ENCODE results near the genes GALM and MORN2.

GRCh38 chr2:37768377-37768977 lies 97.0 kb upstream of the CDC42EP3 start:
- RRBS, 2 experiments, result no CpG with 5 or more reads among the region's 6 CpGs
CAGE:
- cytosol, long polyA minus RNA, result no peak
- cytosol, long polyA plus RNA, result no peak
- long polyA plus RNA, result no peak
- nucleus, long polyA minus RNA, result no peak
- nucleus, long polyA plus RNA, result no peak

- RRBS, 2 experiments, result no CpG with 5 or more reads among the region's 3 CpGs
CAGE:
- cytosol, long polyA minus RNA, result no peak
- cytosol, long polyA plus RNA, result no peak
- long polyA plus RNA, result no peak
- nucleus, long polyA minus RNA, result no peak
- nucleus, long polyA plus RNA, result no peak
Measured at GRCh38 chr2:37871877-37872305, 53.2 kb upstream of the RMDN2 start.

DNA sequence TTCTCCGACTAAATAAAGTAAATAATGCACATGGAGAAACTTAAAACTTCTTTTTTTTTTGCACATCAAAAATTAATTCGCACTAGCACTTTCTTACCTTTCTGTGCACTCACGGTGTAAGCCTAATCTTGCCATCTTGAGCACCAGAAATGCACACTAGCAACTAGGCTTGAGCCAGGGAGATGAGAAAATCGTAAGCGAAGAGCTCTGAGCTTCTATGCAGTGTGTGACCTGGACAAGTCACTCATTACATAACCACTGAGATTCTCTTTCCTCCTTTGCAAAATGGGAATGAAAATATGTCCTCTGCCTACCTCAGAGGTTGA lies 8.8 kb upstream of the RMDN2 start:
- RRBS, 2 experiments, result no CpG with 5 or more reads among the region's 5 CpGs
CAGE:
- cytosol, long polyA minus RNA, result no peak
- cytosol, long polyA plus RNA, result no peak
- long polyA plus RNA, result no peak
- nucleus, long polyA minus RNA, result no peak
- nucleus, long polyA plus RNA, result no peak

GRCh38 chr2:38068881-38069412 lies 7.0 kb downstream of the CYP1B1 start:
- RRBS, 2 experiments, result no CpG with 5 or more reads among the region's 1 CpG
CAGE:
- cytosol, long polyA minus RNA, result no peak
- cytosol, long polyA plus RNA, result no peak
- long polyA plus RNA, result no peak
- nucleus, long polyA minus RNA, result no peak
- nucleus, long polyA plus RNA, result no peak

GRCh38 chr2:38073050-38073803 lies 2.7 kb downstream of the CYP1B1 start:
- RRBS, 2 experiments, result 87 to 95% methylated on average over 3 of the region's 21 CpGs
CAGE:
- cytosol, long polyA minus RNA, result no peak
- cytosol, long polyA plus RNA, result no peak
- long polyA plus RNA, result no peak
- nucleus, long polyA minus RNA, result no peak
- nucleus, long polyA plus RNA, result no peak

DNA sequence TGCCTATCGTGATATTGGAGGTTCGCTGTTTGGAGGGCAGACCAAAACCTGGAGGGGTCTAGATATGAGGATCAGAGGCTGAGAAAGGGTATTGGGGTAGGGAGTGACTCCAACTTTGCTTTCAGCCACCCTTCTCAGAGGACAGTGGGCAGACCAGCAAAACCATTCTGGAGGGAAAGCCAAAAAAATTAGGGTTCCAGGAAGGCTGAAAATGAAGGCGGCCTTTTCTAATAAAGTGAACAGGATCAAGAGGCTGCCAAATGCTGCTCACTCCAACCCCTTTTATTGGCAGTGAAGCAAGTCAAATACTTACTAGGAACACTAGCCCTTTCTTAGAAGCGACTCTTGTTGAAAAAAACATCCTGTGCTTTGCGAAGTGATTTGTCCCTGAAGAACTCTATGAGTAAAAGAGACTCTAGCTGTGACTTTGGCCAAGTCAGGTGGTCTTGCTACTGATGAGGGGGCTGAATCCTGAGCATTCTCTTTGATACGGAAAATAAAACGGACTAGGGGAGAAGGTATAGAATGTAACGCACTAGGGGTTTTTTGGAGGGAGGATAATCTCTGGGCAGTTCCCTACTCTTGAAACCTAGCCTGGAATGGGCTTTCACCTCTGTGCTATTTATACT lies 83.7 kb upstream of the CYP1B1 start:
- RRBS, 2 experiments, result no CpG with 5 or more reads among the region's 8 CpGs
CAGE:
- cytosol, long polyA minus RNA, result no peak
- cytosol, long polyA plus RNA, result no peak
- long polyA plus RNA, result no peak
- nucleus, long polyA minus RNA, result no peak
- nucleus, long polyA plus RNA, result no peak

- RRBS, 2 experiments, result no CpG with 5 or more reads among the region's 9 CpGs
CAGE:
- cytosol, long polyA minus RNA, result no peak
- cytosol, long polyA plus RNA, result no peak
- long polyA plus RNA, result no peak
- nucleus, long polyA minus RNA, result no peak
- nucleus, long polyA plus RNA, result no peak
Measured at GRCh38 chr2:38533221-38533741, 69.4 kb downstream of the HNRNPLL start.

- RRBS, 2 experiments, result no CpG with 5 or more reads among the region's 6 CpGs
CAGE:
- cytosol, long polyA minus RNA, result no peak
- cytosol, long polyA plus RNA, result no peak
- long polyA plus RNA, result no peak
- nucleus, long polyA minus RNA, result no peak
- nucleus, long polyA plus RNA, result no peak
Measured at GRCh38 chr2:38601400-38601882, 1.3 kb downstream of the HNRNPLL start.

- RRBS, 2 experiments, result no CpG with 5 or more reads among the region's 2 CpGs
CAGE:
- cytosol, long polyA minus RNA, result no peak
- cytosol, long polyA plus RNA, result no peak
- long polyA plus RNA, result no peak
- nucleus, long polyA minus RNA, result no peak
- nucleus, long polyA plus RNA, result no peak
Measured at GRCh38 chr2:38620502-38620757, 17.7 kb upstream of the HNRNPLL start.

- RRBS, 2 experiments, result no CpG with 5 or more reads among the region's 7 CpGs
CAGE:
- cytosol, long polyA minus RNA, result no peak
- cytosol, long polyA plus RNA, result no peak
- long polyA plus RNA, result no peak
- nucleus, long polyA minus RNA, result no peak
- nucleus, long polyA plus RNA, result no peak
Measured at GRCh38 chr2:38665655-38666045, 264 bp upstream of the GALM start.

- RRBS, 2 experiments, result no CpG with 5 or more reads among the region's 28 CpGs
CAGE:
- cytosol, long polyA minus RNA, result start-site peak on the plus strand at chr2:38666069-38666117, 1,158 reads
- cytosol, long polyA plus RNA, result start-site peak on the plus strand at chr2:38666064-38666135, 388 and 614 reads in 2 replicates
- long polyA plus RNA, result start-site peak on the plus strand at chr2:38666064-38666128, 592 and 633 reads in 2 replicates
- nucleus, long polyA minus RNA, result no peak
- nucleus, long polyA plus RNA, result start-site peak on the plus strand at chr2:38666096-38666135, 164 and 207 reads in 2 replicates
Measured at GRCh38 chr2:38666046-38666980, at the start of gene GALM. TSS of gene GALM (plus strand) at chr2:38666114.

- RRBS, 2 experiments, result no CpG with 5 or more reads among the region's 4 CpGs
CAGE:
- cytosol, long polyA minus RNA, result no peak
- cytosol, long polyA plus RNA, result no peak
- long polyA plus RNA, result no peak
- nucleus, long polyA minus RNA, result no peak
- nucleus, long polyA plus RNA, result no peak
Measured at GRCh38 chr2:38733421-38734012, 17.6 kb downstream of the SRSF7 start.

- RRBS, 2 experiments, result 1 to 2% methylated on average over 19 to 24 of the region's 63 CpGs
CAGE:
- cytosol, long polyA minus RNA, result start-site peak on the minus strand at chr2:38875854-38875899, 136 reads; start-site peak on the plus strand at chr2:38875960-38876003, 7 reads
- cytosol, long polyA plus RNA, result no peak
- long polyA plus RNA, result start-site peak on the plus strand at chr2:38875976-38876014, 202 and 138 reads in 2 replicates
- nucleus, long polyA minus RNA, result no peak
- nucleus, long polyA plus RNA, result start-site peak on the minus strand at chr2:38875870-38875910, 52 and 20 reads in 2 replicates; start-site peak on the plus strand at chr2:38875972-38876014, 13 and 27 reads in 2 replicates
Measured at GRCh38 chr2:38875561-38876623, at the start of gene MORN2. TSS of gene MORN2 (plus strand) at chr2:38875976.

GRCh38 chr2:39120065-39120984 lies 526 bp downstream of the SOS1 start:
- RRBS, 2 experiments, result 1 to 2% methylated on average over 76 to 77 of the region's 114 CpGs
CAGE:
- cytosol, long polyA minus RNA, result no peak
- cytosol, long polyA plus RNA, result no peak
- long polyA plus RNA, result no peak
- nucleus, long polyA minus RNA, result no peak
- nucleus, long polyA plus RNA, result no peak

DNA sequence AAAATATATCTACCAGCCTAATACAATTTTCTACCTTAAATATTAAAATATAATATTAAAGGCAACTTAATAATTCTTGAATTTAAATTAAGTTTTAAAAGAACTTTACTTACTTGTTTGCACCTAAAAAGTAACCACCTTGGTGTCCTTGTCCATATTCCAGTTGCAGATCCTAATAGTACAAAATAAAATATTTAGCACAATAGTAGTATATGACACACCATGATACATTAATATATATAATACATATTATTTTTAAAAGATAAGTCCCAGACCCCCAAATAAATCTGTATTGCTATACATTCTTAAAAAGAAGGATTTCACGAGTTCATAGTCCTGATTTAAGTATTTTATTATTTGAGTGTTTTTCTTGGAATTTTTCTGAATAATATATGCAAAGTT lies 137.5 kb downstream of the MAP4K3 start:
- RRBS, 2 experiments, result no CpG with 5 or more reads among the region's 1 CpG
CAGE:
- cytosol, long polyA minus RNA, result no peak
- cytosol, long polyA plus RNA, result no peak
- long polyA plus RNA, result no peak
- nucleus, long polyA minus RNA, result no peak
- nucleus, long polyA plus RNA, result no peak

DNA sequence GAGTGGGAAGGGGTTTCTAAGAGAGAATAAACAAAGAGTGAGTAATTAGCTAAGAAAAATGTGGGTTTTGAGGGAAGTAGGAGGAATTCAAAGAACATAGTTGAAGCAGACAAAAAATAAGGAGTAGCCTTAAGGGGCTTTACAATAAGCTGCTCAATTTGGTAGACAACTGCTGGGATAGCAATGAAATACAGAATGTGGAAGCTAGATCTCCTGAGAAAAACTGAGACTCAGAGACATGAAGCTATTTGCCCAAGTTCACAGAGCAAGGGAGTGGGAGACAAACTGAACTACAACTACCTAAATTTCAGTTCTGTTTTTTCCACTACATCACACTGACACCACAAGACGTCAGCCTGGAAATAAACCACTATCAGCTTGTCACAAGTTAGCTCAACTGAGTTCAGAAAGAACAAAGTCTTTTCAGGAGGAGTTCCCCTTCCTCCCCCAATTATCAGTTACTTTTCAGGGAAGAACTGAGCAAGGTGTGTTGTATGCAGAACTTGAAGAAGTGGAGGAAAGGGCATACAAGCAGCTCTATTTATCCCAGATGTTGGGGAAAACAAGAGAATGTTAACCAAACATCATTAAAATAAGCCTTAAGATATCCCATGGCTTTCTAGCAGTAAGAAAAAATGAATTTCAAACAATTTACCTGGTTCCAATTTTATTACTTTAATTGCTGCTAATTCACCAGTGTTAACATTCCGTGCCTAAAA lies 59.5 kb downstream of the MAP4K3 start:
- RRBS, 2 experiments, result no CpG with 5 or more reads among the region's 2 CpGs
CAGE:
- cytosol, long polyA minus RNA, result no peak
- cytosol, long polyA plus RNA, result no peak
- long polyA plus RNA, result no peak
- nucleus, long polyA minus RNA, result start-site peak on the minus strand centred at position 255 of the sequence, 88 bp wide, 113 reads; start-site peak on the minus strand centred at position 438 of the sequence, 5 bp wide, 29 reads
- nucleus, long polyA plus RNA, result no peak

DNA sequence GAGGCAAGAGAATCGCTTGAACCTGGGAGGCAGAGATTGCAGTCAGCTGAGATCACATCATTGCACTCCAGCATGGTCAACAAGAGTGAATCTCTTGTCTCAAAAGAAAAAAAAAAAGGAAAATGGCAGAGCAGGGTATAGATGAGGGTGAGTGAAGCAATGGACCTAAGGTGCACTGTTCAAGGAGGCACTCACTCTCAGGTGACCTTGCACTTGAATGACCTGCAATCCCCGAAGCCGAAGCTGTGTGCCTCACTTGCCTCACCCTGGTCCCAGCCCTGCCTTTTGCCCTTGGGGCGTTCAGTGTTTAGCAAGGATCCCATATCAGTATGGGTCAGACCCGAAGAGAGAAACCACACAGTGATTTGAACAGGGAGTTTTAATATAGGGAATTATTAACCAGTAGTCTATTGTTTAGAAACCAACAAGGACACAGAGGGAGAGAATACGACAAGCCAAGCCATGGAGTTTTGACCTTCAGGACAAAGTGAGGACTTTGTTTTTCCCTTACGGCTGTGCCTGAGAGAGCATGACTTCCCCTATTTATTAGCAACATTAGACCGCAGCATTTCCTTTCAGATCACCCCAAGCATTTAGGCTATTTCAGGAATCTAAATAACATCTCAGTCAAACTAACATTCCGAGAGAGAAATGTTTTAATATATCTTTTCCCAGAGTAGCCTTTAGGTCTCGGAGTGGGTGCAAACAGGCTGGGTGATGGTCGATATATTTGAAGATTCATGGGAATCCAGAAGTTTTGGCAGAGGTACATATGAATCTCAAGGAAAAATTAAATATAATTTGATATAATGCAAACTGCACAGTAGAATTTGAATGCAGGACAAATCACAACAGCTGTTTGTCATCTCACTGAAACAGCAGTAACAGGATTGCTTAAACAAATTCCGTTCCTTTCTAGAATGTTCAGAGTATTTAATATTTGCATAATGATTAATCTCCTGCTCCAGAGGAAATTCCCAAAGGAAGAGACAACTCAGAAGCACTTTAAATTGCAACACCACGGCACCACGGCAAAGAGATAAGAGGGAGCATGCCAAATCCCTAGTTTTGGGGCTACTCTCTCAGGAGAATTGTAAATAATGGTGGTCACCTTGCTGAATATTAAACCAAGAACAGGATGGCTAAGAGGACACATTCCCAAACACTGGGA lies 67.4 kb upstream of the MAP4K3 start:
- RRBS, 2 experiments, result no CpG with 5 or more reads among the region's 14 CpGs
CAGE:
- cytosol, long polyA minus RNA, result no peak
- cytosol, long polyA plus RNA, result no peak
- long polyA plus RNA, result no peak
- nucleus, long polyA minus RNA, result no peak
- nucleus, long polyA plus RNA, result no peak

GRCh38 chr2:39679731-39680140 lies 14.0 kb downstream of the TMEM178A start:
- RRBS, 2 experiments, result no CpG with 5 or more reads among the region's 3 CpGs
CAGE:
- cytosol, long polyA minus RNA, result no peak
- cytosol, long polyA plus RNA, result no peak
- long polyA plus RNA, result no peak
- nucleus, long polyA minus RNA, result no peak
- nucleus, long polyA plus RNA, result no peak

- RRBS, 2 experiments, result no CpG with 5 or more reads among the region's 10 CpGs
CAGE:
- cytosol, long polyA minus RNA, result no peak
- cytosol, long polyA plus RNA, result no peak
- long polyA plus RNA, result no peak
- nucleus, long polyA minus RNA, result no peak
- nucleus, long polyA plus RNA, result no peak
Measured at GRCh38 chr2:39737600-39738208, 41.4 kb downstream of the THUMPD2 start.

DNA sequence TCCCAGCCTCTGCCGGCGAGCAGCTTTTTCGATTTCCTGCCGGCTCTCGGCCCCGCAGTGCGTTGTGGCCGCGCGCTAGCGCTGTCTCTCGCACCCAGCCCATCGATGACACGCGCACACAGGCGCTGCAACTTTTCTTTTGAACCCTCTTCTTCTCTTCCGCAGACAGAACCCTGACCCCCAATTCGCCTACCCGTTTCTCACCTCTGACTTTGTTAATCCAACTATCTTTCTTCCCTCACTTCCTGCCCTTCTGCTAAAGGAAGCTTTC lies 408 bp upstream of the SLC8A1 start:
- RRBS, 2 experiments, result 22% methylated on average over 1 of the region's 19 CpGs
CAGE:
- cytosol, long polyA minus RNA, result no peak
- cytosol, long polyA plus RNA, result no peak
- long polyA plus RNA, result no peak
- nucleus, long polyA minus RNA, result no peak
- nucleus, long polyA plus RNA, result no peak

Data from HepG2 (cell line).